Parietal lobe (tissue), 2 donors: ENCODE measurements around a stretch of chr10.

GRCh38 chr10:95474763-95475379 is 86.3 kb downstream of the SORBS1 start:
- RAMPAGE, long total RNA: no peak

GRCh38 chr10:95480613-95481164 is 80.5 kb downstream of the SORBS1 start:
- RAMPAGE, long total RNA: no peak

- RAMPAGE, long total RNA: no peak
Measured at GRCh38 chr10:95522140-95522733, 38.9 kb downstream of the SORBS1 start.

GRCh38 chr10:95535910-95536597 is 25.1 kb downstream of the SORBS1 start:
- RAMPAGE, long total RNA: no peak

DNA sequence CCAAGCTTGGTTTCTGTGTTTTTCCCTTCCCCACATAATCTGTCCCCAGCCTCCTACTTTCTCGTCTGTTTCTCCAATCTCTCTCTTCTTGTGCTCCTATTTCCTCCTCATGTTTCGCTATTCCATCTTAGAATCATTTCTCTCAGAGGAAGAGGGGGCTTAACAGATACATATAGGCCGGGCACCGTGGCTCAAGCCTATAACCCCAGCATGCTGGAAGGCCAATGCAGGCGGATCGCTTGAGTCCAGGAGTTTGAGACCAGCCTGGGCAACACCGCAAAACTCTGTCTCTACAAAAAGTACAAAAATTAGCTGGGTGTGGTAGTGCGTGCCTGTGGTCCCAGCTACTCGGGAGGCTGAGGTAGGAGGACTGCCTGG is 3.4 kb downstream of the SORBS1 start:
- RAMPAGE, long total RNA: no peak

- RAMPAGE, long total RNA: no peak
Measured at GRCh38 chr10:95755412-95755889, 512 bp upstream of the ENTPD1 start.

GRCh38 chr10:95761533-95762269 is 5.7 kb downstream of the ENTPD1 start:
- RAMPAGE, long total RNA: no peak

DNA sequence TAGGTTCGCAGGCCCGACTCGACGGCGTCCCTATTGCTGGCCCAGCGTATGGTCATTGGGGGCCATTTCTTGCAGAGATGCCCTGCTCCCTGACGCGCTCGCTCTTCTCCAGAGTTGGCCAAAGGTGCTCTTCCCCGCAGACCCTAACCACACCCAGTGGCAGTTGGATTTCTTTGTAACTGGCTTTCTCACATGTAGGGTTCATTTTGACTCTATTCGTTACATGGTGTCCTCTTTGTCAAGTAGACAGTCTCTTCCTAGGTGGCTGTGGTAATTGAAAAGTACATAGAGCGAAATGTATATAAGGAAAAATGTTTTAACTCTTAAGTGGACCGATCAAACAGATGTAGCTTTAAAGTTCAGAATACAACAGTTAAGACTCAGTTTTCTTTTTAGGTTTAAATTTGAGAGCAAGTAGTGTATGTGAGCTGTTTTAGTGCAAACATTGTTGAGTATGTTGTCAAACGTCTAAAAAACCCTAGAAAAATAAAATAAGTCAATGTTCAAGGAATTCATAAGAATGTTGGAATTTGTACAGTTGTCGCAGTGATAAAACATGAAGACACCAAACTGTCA is 620 bp downstream of the ZNF518A start:
- RAMPAGE, long total RNA: no peak

DNA sequence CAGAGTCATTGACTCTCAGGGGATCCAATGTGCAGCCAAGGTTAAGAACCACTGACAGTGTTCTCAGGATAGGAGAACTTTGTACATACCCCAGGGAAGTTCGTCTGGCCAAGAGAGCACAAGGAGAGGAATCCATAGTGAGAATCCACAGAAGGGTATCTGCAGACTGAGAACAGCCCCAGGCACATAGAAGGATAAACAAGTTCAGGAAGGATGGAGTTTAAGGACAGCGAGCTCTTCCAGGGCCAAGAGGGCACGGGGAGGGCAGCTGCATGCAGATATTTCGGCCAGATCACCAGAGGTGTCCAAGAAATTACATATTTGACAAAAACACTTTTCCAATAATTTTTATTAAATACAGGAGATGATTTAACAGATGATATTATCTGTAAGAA is 16.4 kb downstream of the BLNK start:
- RAMPAGE, long total RNA: no peak

GRCh38 chr10:96267261-96267727 is 4.1 kb downstream of the BLNK start:
- RAMPAGE, long total RNA: no peak

DNA sequence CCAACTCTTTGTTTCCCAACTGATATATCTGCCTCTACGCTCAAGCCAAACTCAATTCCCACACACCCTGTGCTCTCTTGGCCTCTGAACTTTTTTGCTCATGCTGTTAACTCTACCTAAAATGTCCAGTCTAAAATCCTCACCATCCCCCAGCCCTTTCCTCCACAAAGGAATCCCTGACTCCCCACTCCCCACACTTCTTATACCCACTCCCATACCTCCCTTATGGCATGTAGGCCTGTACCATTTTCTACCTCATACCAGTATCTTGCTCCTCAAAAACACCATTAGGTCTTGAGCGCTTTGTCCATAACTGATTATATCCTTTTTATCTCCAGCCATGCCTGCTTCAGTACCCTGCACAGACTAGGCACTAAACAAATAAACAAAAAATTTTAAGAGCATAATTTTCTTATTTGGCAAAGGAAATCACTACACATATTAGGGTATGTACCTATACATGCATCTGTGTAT is 19.3 kb downstream of the TM9SF3 start:
- RAMPAGE, long total RNA: no peak

- RAMPAGE, long total RNA: no peak
Measured at GRCh38 chr10:96587248-96588030, 627 bp upstream of the TM9SF3 start.

DNA sequence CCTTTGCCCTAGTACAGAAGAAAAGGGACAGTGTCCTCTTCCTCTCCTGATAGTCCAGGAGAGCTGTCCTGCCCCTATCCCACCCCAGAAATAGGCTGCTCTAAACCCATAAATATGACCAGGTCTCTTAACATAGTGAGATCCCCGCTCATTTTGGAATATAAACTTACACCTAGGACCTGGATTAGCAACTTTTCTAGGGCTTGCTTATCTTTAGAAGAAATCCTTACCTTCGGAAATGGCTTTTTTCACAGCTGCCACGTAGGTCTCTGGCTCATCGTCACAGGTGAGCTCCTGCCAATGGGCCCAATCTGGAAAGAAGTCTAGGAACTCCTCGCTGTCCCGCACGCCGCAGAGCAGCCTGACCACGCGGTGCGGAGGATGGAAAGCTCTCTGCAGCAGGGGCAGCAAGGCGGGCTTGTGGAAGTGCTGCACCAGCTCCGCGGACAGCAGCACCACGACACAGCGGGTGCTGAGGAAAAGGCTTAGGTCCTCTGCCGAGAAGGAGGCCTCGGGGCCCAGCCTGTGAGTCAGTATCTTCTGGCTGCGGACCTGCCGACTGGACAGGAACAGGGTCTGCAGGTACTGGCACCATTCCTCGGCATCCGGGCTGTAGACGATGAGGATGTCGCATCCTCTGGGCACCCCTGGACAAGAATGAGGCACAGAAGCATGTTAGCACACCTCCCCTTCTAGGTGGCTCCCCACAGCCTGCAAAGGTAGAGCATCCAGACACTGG is 10.8 kb downstream of the PIK3AP1 start:
- RAMPAGE, long total RNA: no peak

GRCh38 chr10:96740664-96741405 is 20.5 kb upstream of the PIK3AP1 start:
- RAMPAGE, long total RNA: no peak

DNA sequence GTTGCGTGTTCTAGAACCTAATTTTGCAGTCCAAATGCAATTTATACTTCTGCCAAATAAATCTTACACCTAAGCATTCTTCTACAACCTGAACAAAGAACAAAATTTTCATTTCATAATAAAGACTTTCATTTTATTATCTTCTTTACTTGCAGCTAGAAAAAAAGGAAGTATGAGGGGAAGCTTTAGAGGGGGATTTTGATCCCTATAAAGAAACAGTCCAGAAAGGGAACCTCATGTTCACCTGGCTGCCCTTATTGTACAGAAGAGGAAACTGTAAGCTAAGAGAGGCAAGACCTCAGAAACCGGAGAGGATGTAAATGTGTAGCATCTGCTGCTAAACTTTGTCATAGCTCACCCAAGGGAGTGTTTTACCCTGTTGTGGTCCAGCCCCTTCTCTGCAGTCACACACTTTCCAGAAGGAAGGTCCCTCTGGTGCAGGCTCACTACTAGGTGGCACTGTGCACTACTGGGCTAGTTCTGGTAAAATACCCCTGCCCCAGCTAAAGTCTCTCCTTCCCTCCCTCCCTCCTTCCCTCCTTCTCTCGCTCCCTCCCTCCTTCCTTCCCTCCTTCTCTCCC is 42.6 kb upstream of the LCOR start:
- RAMPAGE, long total RNA: no peak

DNA sequence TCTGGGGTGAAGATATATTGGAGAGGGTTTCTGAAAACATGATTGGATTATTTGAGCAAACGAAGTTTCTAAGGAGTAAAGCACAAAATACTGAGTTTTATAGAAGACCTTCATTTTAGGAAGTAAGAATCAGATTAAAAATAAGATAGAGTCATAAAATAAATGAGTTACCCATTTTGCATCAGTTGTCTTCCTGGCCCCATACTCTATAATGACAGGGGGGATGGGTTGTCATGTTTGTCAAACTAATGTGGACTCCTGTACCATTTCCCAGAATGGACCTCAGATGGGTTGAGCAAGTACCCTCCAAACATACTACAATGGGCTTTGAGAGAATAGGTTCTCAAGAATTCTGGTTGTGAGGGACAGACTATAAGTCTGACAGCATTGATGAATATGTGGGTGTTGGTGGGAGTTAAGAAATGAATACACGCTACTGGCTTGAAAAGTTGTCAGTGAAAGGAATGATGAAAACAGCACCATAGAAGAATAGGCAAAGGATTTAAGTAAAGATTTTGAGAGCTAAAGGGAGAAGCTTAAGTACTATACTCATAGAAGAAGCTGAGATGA is 86.0 kb downstream of the LCOR start:
- RAMPAGE, long total RNA: no peak

- RAMPAGE, long total RNA: no peak
Measured at GRCh38 chr10:97000550-97001011, 168.5 kb downstream of the LCOR start.

- RAMPAGE, long total RNA: no peak
Measured at GRCh38 chr10:97196141-97197035, 10.6 kb upstream of the SLIT1 start.

DNA sequence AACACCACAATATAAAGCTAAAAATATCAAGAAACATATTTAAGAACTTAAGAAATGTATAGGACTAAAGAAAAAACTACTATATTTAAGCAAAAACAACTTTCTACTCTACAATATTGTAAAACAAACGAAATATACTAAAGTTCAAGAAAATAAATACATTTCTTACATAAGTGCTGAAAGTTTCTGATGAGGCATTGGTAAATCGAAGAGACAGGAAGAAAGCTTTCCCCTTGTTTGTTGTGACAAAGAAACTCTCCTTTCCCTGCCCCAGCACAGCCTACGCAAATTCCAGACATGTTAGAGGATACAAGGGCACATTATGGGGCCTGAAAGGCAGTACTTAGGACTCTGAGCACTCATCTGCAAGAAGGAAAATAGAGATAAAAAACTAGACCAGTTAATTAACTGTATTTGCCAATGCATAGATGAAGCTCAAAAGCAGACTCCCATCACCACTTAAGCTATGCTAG is 22.0 kb downstream of the ARHGAP19 start:
- RAMPAGE, long total RNA: no peak

GRCh38 chr10:97290620-97291498 is 1.6 kb downstream of the ARHGAP19 start:
- RAMPAGE, long total RNA: no peak